ENCODE data around the genes KDM4C and DMAC1.

DNA sequence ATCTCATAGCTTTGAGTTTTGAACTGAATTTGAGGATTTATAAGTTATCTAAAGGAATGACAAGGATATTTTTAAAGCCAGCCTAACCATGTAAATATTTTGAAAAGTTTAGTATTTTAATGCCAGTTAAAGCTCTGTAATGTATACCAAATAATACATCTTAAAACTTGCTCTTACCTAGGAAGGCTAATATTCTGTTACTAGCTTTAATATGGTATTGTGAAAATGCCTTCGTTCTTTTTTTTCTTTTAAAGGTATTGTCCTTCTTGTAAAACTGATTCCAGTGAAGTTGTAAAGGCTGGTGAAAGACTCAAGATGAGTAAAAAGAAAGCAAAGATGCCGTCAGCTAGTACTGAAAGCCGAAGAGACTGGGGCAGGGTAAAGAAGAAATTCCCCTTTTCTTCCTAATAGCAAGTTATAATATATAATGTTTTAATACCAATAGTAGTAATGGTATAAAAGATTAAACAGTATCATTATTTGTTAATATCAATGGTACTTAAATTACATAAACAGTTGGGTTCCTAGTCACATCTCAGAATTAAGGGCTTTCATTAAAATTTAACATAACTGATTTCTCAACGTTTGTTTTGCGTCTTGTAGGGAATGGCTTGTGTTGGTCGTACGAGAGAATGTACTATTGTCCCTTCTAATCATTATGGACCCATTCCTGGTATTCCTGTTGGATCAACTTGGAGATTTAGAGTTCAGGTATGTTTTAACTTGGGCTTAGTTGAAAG, 68.6 kb downstream of the UHRF2 start:
- RRBS, result no CpG with 5 or more reads among the region's 7 CpGs

- RRBS, result no CpG with 5 or more reads among the region's 12 CpGs
These were observed 42.2 kb upstream of the KDM4C start for GRCh38 chr9:6715653-6715965.

- RRBS, result 2% methylated on average over 39 of the region's 49 CpGs
These were observed at the start of gene KDM4C for GRCh38 chr9:6757754-6758228. Gene KDM4C, plus strand, starts transcription at chr9:6757973.

DNA sequence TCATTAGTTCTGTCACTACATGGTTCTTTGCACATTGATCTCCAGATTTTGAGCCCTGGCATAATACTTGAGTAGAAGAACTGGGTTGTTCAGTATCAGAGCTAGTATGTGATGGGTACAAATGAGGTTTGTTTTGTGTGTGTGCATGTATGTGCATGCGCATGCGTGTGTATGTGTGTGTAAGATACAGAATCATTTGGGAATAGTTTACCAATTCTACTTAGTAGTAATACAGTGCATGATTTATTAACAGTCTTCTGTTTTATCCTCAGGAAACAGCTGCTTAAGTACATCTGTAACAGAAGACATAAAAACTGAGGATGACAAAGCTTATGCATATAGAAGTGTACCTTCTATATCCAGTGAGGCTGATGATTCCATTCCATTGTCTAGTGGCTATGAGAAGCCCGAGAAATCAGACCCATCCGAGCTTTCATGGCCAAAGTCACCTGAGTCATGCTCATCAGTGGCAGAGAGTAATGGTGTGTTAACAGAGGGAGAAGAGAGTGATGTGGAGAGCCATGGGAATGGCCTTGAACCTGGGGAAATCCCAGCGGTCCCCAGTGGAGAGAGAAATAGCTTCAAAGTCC, 228.4 kb downstream of the KDM4C start:
- RRBS, result no CpG with 5 or more reads among the region's 5 CpGs

DNA sequence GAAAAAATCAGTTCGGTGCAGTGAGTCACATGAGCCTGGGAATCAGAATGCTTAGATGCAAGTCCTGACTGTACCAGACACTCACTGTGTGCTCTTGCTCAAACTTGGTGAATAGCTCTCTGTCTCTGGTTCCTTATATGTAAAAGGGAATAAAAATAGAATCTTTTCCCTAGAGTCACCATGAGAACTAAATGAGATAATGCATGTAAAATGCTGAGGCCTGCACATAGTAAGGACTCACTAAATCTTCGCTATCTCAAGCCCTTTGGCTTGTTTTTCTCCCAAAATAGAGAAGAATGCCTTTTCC, 483.4 kb downstream of the DMAC1 start:
- RRBS, result no CpG with 5 or more reads among the region's 2 CpGs

- RRBS, result 5% methylated on average over 14 of the region's 55 CpGs
These were observed at the start of gene DMAC1 for GRCh38 chr9:7799091-7800233. Gene DMAC1, minus strand, starts transcription at chr9:7799778.

- RRBS, result no CpG with 5 or more reads among the region's 5 CpGs
These were observed 174.9 kb upstream of the DMAC1 start for GRCh38 chr9:7974433-7974961.

- RRBS, result no CpG with 5 or more reads among the region's 2 CpGs
These were observed 985.4 kb upstream of the DMAC1 start for GRCh38 chr9:8784926-8785329.

GRCh38 chr9:8858467-8859159, 1059.0 kb upstream of the DMAC1 start:
- RRBS, result 17% methylated on average over 1 of the region's 31 CpGs

DNA sequence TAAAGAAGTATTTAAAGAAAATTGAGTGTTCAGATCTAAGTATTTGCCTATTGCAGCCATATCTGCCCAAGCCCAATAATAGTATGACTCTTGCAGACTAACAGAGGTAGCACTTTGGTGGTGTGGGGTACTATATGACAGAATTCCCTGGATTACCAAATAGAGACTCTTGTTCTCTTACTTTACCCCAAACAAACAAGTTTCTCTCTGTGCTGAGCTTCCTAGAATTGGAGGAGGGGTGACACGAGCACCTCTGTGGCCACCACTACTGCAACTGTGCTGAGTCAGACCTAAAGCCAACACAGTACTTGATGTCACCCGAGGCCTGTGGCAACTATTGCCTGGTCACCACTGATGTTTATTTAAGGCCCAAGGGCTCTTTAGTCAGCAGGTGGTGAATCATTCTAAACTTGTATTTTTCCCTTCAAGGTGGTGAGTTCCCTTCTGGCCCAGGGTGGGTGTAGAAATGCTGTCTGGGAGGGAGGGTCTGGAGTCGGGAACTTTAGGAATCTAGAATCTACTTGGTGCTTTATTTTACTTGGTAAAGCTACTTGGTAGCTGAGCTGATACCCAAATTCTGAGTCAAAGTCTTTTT, 9.6 kb downstream of the LURAP1L start:
- RRBS, result no CpG with 5 or more reads among the region's 3 CpGs

DNA sequence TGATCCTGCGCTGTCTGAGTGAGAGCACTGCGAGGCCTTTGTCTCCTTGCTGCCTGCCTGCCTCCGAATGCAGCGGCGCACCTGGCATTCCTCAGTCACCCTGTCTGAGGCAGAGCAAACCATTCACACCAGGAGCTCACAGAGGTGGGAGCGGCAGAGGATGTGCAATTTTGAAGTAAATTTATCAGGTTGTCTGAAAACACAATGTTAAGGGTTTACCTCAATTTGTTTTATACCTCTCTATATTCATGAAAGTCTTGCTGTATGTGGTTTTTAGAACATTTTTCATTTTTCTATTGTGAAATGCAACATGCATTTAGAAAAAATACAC, 234.7 kb upstream of the MPDZ start:
- RRBS, result no CpG with 5 or more reads among the region's 6 CpGs

DNA sequence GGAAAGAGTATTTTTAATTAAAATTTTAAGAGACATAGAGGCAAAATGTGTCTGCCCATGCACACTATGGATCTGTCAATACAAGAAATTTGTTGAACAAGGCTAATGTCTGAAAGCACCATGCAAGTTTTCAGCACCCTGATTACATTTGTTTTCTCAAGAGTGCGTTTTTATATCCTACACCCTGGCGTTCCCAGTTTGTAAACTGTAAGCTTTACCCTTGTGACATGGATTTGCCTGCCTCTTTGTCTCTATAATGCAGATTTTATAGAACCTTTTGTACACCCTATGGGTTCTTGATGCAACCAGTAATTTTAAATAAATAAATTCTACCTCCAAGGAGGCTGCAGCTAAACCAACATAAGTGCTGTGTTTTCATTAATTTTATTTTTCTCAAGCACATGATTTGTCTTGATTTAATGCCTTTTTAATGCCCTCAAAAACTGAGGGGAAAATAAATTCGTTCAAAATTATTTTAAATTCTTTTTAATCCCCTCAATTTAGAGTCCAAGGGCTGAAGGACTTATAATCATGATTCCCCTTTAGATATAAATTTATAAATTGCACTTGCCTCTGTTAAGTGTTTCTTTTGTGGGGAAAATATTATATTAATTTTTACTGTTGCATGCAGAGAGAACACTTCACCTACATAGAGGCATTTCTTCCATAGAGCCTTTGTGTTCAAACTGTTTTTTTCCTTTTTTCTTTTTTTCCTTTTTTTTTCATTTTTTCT, 226.9 kb downstream of the NFIB start:
- RRBS, result no CpG with 5 or more reads among the region's 3 CpGs

- RRBS, result no CpG with 5 or more reads among the region's 23 CpGs
These were observed 217.6 kb downstream of the NFIB start for GRCh38 chr9:14095859-14097158.

DNA sequence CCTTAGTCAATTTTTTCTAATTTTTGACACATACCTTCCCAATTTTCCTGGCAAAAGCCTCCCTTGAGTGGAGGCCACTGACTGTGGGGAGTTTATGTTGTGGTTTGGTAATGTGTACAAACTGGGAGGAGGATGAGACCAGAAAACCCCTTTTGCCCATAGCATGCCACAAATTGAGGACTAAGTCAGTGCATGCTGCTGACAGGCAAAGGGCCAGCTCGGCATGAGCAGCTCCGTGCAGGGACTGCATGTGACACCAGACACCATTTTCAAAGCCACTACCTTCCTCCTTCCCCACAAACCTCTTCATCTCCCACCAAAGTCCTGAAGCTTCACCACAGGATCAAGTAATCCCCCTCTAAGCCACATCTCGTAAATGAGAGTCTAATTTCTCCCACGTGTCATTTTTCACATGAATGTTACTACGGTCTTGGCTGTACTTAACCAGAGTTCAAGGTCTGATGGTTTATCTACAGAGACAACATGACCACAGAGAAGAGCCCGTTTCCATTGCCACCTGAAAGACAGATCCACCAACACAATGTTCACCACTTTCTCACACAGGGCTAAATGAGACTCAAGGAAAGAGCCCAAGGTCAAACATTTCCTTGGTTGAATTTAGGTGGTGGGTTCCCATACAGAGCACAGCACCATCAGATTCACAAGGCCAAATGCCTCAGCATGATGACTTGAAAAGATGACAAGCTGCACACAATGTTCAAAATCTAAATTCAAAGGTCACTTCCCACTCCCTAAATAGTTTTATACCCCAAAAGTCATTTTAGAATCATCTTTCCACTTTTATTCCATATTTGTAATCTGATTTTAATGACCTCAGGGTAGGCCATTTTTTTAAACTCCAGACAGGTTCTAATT, 106.4 kb downstream of the NFIB start:
- RRBS, result no CpG with 5 or more reads among the region's 6 CpGs

DNA sequence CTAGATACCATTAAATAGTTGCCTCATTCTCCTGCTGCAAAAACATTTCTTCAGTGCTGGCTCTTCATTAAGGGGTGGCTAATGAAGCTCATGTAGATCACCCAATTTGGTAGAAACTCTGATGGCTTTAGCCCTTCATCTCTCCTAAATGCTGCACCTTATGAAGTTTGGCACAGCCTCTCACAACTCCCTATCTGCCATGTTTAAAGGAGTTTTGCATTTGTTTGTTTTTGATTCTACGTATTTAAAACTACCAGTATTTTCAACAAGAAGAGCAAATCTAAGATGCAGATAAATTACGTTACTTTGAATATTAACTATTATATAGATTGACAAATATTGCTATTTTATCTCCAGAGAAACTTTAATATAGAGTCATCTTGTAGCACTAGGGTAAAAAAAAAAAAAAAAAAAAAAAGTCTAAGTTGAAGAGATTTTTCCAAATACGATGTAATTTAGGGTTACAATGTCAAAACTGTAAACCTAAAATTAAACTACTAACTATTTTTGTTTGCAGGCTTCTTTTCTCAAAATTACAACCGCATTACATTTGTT, 94.9 kb downstream of the NFIB start:
- RRBS, result no CpG with 5 or more reads among the region's 4 CpGs

- RRBS, result no CpG with 5 or more reads among the region's 4 CpGs
These were observed 75.4 kb downstream of the NFIB start for GRCh38 chr9:14238507-14239028.

GRCh38 chr9:14347436-14348392, 33.8 kb upstream of the NFIB start:
- RRBS, result no CpG with 5 or more reads among the region's 63 CpGs

GRCh38 chr9:14351194-14351733, 37.3 kb upstream of the NFIB start:
- RRBS, result no CpG with 5 or more reads among the region's 5 CpGs

DNA sequence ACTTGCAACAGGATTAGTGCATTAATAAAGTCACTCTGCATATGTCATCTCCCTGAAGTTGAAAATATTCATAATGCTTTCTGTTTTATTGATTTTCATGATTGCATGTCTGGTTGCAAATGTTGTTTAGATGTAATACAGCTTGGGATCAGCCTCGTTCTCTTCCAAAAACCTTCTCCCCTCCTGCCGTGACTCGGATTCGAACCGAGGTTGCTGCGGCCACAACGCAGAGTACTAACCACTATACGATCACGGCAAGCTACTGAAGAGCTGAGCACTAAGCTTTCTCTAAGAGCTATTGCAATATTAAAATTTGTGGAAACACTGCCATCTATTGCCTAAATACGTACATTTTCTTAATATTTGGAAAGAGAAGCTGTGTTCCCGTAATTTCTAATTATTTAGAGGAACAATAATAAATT, 119.8 kb upstream of the NFIB start:
- RRBS, result no CpG with 5 or more reads among the region's 11 CpGs

- RRBS, result 18% methylated on average over 7 of the region's 50 CpGs
These were observed 83.0 kb upstream of the FREM1 start for GRCh38 chr9:14993030-14993823.